Transverse colon (tissue), 4 donors: ENCODE results near the genes MCTS1 and RBMX2.

DNA sequence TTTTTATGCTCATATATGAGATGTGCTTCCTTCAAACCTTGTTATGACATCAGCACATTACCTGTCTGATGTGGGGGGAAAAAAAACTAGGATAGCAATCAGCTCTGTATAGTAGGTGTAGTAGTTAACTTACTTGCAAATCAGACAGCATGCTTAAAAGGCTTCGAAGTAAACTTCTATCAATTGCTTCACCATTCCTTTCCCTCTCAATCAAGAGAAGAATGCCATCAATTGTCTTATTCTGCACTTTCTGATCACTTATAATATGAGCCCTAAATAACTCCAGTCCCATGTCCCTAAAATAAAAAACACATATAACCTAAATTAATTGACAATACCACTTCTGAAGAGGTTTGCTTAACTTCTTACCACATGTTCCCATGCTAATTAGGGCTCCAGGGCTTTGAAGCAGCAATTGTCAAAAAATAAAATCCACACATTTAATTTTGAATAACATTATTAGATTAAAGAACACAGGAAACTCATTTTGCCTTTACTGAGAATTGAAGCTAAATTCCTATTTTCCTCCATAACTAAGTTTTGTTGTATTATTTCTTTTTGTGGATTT lies 16.3 kb downstream of the CUL4B start:
- PRO-cap: no peak
- RAMPAGE, long total RNA, 4 experiments: no peak in any of the 4 experiments

- PRO-cap: no peak
- RAMPAGE, long total RNA, 4 experiments: no peak in any of the 4 experiments
These were observed 13.1 kb downstream of the CUL4B start for GRCh38 chrX:120547548-120548151.

DNA sequence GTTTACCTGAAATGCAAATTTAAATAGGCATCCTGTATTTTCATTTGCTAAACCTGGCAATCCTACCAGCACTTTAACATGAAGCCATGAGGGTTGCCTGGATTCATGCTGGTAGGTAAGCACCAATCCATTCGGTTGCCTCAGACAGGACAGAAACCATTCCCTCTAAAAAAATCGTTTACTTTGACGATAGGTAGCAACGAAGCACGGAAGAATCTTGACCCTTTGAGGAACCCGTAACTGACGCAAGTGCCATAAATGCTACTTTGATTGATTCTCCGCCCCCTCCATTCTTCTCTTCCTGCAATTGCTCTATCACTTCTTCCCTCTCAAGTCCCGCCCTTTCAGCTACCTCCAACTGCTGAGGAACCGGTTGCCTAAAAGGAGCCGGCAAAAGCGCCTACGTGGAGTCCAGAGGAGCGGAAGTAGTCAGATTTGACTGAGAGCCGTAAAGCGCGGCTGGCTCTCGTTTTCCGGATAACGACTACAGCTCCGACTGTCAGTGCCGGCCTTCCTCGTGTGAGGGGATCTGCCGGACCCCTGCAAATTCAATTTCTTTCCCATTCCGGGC lies at the start of gene MCTS1:
Gene MCTS1 (plus strand): TSS at position 469 of the 571 bp plus-strand sequence.
- PRO-cap: unidirectional peak, plus-strand start at position 432 of the sequence
- RAMPAGE, long total RNA, 4 experiments: start-site peak on the plus strand in 3 of 4 experiments, centred at positions 478 to 494 of the sequence, 31 to 148 reads per replicate

DNA sequence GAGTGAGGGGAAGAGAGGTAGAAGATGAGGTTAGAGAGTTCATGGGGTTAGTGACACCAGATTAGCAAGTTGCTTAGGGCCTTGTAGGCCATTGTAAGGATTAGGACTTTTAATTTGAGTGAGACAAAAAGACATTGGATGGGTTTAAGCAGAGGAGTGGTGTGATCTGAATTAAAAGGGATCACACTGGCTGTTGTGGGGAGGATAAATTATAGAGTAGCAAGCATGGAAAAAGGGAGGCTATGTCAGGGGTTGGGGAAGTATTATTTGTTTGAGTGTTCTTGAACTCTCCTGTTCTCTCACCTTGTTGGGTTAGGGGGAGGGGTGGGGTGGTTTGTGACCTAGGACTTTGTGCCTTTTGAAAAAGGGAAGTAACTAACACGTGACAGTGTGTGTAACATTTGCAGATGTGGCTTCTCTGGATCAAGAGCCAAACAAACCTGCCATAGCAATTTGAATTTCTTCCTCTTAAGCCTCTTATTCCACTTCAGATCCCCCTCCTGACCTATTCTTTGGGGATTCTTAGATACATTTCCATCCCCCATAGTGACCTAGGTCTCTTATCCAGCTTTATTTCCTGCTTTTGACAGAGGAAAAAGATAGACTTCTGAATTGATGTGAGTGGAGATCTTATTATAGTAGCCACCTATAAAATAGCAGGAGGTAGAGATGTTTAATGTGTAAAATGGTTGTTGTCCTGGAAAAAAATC lies 120.6 kb downstream of the CT47B1 start:
- PRO-cap: no peak
- RAMPAGE, long total RNA, 4 experiments: no peak in any of the 4 experiments

- PRO-cap: no peak
- RAMPAGE, long total RNA, 4 experiments: no peak in any of the 4 experiments
These were observed 343.9 kb upstream of the GRIA3 start for GRCh38 chrX:122840140-122840582.

DNA sequence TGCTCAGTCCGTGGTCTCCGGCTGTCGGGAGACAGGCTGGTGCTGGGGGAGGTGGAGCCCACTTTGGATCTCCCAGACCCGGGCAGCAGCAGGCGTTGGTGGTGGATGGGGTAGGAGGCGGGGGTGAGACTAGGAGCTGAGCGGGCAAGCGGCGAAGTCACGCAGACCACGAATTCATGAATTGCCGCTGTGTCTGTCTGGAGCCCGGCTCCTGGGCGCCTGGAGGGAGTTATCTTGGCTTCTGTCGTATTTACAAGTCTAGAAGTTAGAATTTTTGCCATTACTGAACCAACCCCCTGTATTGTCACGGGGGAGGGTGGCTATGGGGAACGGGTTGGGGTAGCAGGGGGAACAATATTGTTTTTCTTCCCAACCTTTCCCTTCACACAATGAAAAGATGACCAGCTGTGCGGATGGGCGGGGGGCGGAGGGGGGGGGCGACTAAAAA lies 1.0 kb downstream of the GRIA3 start:
- PRO-cap: no peak
- RAMPAGE, long total RNA, 4 experiments: no peak in any of the 4 experiments

GRCh38 chrX:123784846-123785346 lies 52.0 kb upstream of the THOC2 start:
- PRO-cap: unidirectional peak, plus-strand start at chrX:123785100
- RAMPAGE, long total RNA, 4 experiments: no peak in any of the 4 experiments

DNA sequence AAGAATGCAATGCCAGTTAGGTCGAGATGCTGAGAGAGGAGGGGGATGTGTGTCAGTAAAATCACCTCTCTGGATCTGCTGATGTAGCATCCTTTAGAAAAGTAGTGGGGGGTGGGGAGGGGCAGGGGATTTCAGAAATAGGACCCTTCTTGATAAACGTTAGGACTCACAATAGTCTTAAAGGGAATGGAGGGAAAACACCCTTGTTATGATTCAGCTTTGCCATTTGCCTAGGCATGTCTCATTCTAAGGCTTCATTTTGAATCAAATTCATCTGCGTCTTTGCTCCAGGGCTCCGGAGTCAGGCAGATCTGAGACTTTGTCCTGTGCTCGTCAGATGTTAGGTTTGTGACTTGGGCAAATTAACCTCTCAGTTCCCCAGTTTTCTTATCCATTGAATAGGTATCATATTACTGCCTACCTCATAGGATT lies 902 bp downstream of the SH2D1A start:
- PRO-cap: no peak
- RAMPAGE, long total RNA, 4 experiments: no peak in any of the 4 experiments

DNA sequence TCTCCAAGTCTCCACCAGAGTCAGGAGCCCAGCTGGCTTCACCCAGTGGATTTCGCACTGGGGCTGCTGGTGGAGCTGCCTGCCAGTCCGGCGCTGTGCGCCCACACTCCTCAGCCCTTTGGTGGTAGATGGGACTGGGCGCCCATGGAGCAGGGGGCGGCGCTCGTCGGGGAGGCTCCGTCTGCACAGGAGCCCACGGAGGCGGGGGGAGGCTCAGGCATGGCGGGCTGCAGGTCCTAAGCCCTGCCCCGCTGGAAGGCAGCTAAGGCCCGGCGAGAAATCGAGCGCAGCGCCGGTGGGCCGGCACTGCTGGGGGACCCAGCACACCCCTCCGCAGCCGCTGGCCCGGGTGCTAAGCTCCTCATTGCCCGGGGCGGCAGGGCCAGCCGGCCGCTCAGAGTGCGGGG lies 370.8 kb downstream of the TEX13C start:
- PRO-cap: no peak
- RAMPAGE, long total RNA, 4 experiments: no peak in any of the 4 experiments

- PRO-cap: no peak
- RAMPAGE, long total RNA, 4 experiments: no peak in any of the 4 experiments
These were observed 407.9 kb downstream of the DCAF12L2 start for GRCh38 chrX:125758083-125758662.

DNA sequence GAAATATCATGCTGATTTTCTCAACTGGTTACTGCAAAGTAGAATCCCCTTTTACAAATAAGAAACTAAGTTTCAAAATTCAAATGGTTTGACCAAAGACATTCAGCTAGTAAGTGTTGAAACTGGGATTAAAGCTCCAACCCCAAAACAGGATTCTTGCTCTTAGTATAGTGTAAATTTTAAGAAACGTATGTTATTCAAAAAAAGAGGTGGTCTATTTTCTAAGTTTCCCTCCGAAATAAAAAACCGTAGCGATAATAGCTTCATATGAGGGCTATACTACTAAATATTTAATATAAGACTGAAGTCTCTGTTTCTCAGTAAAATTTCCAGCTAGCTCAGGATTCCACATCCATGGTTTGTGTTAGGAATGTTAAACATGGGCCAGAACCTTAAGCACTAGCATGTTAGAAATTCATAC lies 63.0 kb upstream of the PRR32 start:
- PRO-cap: no peak
- RAMPAGE, long total RNA, 4 experiments: no peak in any of the 4 experiments

- PRO-cap: no peak
- RAMPAGE, long total RNA, 4 experiments: no peak in any of the 4 experiments
These were observed 10.3 kb upstream of the SASH3 start for GRCh38 chrX:129769285-129769994.

DNA sequence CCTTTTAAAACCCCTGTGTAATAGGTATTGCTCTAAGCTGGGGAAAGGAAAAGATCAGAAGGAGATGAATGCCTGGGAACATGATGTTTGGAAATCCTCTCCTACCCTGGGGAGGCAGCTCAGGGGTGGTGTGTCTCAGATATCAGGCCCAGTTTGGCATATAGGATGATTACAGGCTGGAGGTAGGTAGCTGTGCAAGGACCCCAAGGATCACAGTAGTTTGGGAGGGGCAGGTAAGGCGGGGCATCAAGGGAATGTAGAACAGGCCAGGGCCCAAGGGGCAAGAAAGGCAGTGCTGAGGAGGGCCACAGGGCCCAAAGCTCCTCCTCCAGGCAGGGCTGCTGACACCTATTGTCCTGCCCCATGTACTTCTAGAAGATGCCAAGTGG lies 17.6 kb downstream of the SASH3 start:
- PRO-cap: no peak
- RAMPAGE, long total RNA, 4 experiments: no peak in any of the 4 experiments

GRCh38 chrX:129979939-129980375 lies 2.5 kb upstream of the BCORL1 start:
- PRO-cap: unidirectional peak, plus-strand start at chrX:129980012; bidirectional peak, plus-strand start at chrX:129980274, minus-strand start at chrX:129980148
- RAMPAGE, long total RNA, 4 experiments: start-site peak on the plus strand in 1 of 4 experiments, at chrX:129980265-129980338 at its widest, 22 reads per replicate

DNA sequence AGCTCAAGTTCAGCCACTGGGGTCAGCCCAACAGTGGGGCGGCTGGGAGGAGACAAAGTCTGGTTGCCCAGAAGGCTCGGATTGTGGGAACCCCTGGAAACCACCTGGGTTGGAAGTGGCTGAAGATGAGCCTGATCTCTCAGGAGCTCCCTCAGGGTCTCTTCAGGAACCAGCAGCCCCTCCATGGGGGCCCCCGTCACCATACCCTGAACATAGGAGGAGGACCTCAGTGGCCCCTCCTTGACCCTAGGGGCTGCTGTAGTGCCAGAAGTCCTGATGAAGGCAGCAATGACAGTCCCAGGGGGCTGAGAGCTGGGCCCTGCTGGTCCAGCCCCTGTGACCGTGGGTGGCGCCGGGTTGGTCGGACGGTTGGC lies 43.4 kb downstream of the ELF4 start:
- PRO-cap: no peak
- RAMPAGE, long total RNA, 4 experiments: no peak in any of the 4 experiments

- PRO-cap: bidirectional peak, plus-strand start at chrX:130092460, minus-strand start at chrX:130092265
- RAMPAGE, long total RNA, 4 experiments: start-site peak on the minus strand in 1 of 4 experiments, at chrX:130092237-130092340 at its widest, 7 reads per replicate
These were observed 18.2 kb downstream of the ELF4 start for GRCh38 chrX:130091854-130092746.

DNA sequence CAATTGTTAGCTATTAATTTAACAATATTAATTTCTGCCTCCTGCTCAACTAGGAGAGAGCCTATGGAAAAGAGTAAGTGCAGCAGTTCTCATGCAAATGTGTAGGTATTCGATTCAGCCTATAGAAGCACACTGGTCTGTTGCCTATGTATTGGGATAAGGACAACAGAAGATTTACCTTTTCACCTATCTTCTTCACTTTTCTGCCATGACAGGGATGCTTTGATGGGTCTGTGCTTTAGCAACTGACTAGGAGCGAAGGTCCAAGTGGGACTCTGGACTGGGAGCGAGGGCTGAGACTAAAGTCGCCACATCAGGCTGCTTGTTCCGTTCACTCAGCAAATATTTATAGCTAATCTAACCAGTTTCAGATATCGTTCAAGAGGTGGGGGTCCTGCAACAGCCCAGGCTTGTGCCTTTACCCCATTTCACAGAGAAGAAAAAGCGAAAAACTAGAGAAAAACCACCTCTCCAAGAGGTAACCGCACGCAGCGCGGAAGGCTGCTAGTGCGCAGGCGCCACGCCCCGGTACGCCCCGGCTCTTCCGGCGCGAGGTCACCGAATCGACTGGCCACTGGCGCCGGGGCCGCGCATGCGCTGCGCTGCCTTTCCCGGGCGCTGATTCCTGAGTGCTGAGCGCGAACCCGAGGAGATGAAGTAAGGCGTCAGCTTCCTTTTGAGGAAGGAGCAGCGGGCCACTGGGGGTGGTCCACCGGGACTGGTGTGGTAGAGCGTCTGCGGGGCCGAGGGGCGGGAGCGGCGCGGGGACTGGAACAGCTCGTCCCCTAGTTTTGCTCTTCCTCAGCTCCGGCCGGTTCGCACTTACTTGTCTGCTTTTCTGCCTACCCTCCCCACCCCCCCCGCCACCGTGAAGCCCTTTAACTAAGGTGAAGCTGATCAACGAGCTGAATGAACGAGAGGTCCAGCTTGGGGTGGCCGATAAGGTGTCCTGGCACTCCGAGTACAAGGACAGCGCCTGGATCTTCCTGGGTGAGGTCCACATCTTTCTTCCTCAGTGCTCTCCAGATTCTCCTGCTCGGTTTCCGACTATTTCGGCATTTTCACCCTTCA lies at the start of gene RBMX2:
Gene RBMX2 (plus strand): TSS at position 607 of the 1,071 bp plus-strand sequence.
- PRO-cap: bidirectional peak, plus-strand start at position 621 of the sequence, minus-strand start at position 495 of the sequence
- RAMPAGE, long total RNA, 4 experiments: start-site peak on the plus strand in 3 of 4 experiments, centred at positions 602 to 615 of the sequence, 38 to 311 reads per replicate

DNA sequence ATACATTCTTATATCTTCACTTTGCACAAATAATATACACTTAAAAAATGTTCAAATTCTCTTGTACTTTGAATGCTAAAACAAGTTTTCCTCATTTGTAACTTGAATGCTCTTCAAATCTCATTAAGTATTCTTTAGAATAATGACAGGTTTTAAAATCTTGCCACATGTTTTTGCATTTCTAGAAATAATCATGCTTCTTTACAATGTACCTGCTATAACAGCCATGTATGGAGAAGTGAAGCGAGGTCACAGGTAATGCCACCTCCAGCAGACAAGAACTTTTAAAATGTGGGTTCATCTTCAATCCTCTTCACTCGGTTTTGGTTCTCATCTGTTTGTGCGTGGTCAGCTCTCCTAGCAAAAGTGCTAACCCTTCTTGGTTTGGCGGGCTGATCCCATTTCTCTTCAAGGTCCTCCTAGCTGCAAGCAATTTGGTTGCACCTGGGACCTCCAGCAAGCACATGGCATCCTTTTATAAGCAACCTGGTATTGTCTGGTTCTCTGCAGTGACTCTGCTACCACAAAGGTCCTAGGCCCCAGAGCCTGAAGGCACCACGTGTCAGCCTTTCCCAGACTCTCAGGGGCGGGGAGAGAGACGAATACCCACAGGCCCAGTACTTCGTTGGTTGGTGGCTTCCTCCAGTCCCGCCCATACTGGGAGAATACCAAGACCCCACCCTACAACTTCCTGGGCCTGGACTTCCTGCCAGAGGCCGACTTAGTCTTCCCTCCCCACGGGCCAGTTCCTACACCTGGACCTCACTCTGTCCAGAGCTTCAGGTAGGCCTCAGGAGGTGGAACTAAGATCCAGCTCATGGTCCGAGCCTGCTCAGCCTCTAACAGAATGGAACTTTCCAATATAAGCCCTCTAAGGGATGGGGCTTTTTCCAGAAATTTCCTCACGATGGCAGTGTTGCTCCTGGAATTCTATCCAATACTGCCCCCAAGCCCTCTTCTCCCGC lies 192.7 kb upstream of the STK26 start:
- PRO-cap: no peak
- RAMPAGE, long total RNA, 4 experiments: no peak in any of the 4 experiments

DNA sequence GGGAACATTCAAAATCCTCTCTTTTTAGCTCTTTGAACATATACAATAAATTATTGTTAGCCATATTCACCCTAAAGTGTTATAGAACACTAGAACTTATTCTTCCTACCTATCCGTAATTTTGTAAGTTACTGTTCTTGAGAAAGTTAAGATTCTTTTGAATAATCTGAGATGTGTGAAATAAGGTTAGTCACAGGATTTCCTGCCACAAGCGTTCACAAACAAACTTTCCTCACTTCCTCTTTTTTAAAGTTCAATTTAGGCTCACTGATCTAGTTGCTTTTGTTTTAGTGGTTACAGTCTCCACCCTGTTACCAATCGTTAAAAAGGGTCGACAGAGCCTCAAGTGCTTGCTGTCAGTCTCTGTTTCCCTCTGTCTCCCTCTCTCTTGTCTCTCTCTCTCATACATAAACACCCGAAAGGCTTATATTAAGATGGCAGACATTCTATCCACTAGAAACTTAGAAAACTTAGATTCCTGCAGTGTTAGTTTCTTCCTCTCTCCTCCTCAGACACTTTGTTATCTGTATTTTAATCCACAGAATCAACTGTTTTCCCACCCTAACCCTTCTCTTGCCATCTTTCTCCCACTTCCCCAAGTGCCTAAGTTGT lies 35.8 kb upstream of the STK26 start:
- PRO-cap: no peak
- RAMPAGE, long total RNA, 4 experiments: no peak in any of the 4 experiments

DNA sequence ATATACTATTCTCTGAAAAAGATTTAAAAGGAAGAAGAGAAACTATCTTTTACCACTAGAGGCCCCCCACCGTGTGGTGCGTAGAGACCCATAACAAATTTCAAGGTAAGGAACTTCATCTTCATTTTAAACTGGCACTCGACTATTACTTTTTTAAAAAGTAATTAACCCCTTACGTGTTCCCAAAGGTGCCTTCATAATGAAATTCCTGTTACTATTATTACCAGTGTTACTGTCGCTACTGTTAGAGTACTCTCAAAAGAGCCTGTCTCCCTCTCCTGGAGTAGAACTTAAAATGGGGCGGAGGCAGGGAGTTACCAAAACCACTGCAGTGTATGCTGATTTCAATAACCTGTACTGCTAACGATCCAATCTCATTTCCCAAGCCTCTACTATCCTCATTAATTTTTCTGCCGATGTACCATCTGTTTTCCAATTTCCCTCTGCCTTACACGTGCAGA lies 888 bp upstream of the STK26 start:
- PRO-cap: no peak
- RAMPAGE, long total RNA, 4 experiments: no peak in any of the 4 experiments